ENCODE results near the genes LBR, ENAH and TMEM63A.

DNA sequence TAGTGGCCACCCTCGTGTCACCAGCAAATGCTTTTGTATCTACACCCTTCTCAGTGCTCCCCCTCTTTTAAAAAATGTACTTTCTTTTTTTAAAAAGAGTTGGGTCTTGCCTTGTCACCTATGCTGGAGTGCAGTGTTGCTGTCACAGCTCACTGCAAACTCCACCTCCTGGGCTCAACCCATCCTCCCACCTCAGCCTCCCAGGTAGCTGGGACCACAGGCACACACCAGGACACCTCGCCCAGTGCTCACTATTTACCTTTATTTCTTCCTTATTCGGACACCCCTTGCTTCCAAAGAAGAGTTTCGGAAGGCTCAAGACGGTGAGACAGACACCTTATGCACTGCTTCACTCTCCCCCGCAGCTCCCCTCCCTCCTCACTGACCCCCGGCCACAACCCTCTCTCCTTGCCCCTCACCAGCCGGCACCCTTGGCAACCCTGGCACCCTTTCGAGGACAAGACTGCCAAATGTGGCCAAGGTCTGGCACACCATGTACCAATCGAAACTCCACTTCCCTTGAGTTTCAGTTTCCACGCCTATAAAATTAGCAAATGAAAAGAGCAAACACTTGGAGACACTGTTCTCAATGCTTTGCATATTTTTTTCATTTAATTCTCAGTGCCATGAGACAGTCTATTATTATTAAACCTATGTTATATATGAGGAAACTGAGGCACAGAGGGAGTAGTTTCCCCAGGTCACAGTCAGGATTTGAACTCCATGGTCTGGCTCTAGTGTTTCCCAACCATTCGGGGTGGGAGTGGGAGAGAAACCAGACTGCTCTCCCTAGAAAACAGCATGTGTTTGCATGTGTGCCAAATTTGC lies 22.1 kb downstream of the CAPN2 start:
- RAMPAGE, total RNA, result no peak

DNA sequence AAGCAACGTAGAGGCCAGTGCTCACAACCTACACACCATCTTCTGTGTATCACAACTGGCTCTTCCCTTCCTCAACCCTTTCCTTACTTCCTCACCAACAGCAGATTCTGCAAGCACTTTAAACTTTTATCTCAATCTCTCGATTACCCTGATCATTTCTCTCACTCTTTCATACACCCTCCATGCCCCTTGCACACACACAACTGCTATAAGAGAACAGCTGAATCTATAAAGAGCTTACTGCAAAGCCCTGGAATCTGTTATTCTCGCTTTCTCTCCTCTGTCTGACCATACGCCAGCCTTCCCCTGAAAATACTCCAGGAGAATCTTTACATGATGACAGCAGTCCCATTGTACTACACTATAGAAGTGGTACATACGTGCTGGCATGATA lies 62.4 kb downstream of the TP53BP2 start:
- RAMPAGE, total RNA, result no peak

GRCh38 chr1:224013128-224013676 lies 100.7 kb upstream of the FBXO28 start:
- RAMPAGE, total RNA, result no peak

GRCh38 chr1:224245119-224245720 lies 62.2 kb downstream of the DEGS1 start:
- RAMPAGE, total RNA, result no peak

DNA sequence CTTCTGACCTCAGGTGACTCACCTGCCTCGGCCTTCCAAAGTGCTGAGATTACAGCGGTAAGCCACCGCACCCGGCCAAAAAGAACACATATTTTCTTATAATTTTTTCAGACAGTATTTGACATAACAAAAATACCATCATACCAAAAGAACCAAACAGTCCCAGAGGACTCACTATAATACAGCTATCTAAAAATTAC lies 27.0 kb downstream of the WDR26 start:
- RAMPAGE, total RNA, result no peak

DNA sequence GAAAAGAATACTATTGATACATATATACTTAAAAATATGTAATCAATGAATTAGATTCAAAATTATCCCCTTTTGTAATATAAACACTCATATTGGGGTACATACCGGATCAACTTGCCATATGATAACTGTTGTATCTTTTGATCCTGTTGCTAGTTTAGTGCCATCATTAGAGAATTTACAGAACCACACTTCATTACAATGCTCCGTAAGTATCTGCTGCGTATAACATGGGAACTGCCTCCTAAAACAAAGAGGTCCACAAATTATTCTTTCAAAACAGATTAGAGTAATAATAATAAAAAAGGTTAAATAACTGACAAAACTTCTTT lies 23.3 kb downstream of the WDR26 start:
- RAMPAGE, total RNA, result no peak

DNA sequence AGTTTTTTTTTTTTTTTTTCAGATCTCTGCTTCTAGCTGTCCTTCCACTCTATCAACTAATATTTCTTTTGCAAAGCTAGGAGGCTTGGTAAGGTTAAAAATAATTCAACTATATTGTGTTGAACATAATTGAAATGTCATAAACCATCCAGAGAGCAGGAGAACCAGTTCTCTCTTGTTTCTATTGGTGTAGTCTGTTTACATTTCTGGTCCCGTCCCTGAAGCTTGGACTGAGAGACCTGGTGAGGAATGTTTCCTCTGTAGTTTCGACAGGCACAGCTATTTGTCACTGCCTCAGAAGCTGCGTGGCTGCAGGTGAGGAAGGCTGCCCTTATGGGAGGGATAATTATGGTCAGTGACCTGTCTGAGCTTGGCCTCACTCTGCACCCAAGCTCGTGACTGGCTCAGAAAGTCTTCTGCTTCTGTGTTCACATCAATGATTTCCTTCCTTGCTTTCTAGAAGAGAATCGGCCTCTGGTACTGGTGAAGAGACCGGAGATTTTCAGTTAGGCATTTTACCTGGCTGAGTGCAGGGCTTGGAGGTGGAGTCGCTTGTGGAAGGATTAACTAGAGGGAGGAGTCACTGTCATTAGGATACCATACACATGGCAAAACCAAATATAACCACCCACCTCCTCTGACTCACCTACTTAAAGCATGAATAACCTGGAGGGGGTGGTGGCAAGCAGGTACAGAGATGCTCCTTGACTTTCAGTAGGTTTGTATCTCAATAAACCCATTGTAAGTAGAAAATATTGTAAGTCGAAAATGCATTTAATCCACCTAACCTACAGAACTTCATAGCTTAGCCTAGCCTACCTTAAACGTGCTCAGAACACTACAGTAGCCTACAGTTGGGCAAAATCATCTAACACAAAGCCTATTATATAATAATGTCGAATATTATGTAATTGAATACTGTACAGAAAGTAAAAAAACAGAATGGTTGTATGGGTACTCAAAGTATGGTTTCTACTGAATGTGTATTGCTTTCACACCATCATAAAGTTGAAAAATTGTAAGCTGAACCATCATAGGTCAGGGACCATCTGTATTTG lies 20.0 kb upstream of the WDR26 start:
- RAMPAGE, total RNA, result no peak

DNA sequence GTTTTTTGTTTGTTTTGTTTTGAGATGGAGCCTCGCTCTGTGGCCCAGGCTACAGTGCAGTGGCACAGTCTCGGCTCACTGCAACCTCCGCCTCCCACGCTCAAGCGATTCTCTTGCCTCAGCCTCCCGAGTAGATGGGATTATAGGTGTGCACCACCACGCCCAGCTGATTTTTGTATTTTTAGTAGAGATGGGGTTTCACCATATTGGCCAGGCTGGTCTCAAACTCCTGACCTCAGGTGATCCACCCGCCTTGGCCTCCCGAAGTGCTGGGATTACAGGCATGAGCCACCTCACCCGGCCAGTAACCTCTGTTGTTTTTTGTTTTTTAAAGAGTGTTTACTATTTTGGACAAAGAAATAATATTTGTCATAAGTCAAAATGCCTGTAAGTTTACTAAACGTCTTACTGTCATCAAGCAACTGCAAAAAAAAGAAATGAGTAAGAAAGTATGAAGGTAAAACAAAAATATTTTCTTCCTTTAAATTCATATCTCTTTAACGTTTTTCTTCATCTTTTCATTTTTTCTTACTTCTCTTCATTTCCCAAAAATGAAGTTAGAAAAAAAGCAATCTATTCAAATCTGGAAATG lies 15.9 kb downstream of the LBR start:
- RAMPAGE, total RNA, result no peak

GRCh38 chr1:225427842-225428174 lies at the start of gene LBR:
Gene LBR, minus strand, starts transcription at chr1:225428038.
- RAMPAGE, total RNA, result start-site peak on the minus strand at chr1:225428030-225428054, 143 and 72 reads in 2 replicates

- RAMPAGE, total RNA, result no peak
These were observed 8.2 kb upstream of the LBR start for GRCh38 chr1:225435971-225436463.

GRCh38 chr1:225447423-225448594 lies 20.0 kb upstream of the LBR start:
- RAMPAGE, total RNA, result no peak

- RAMPAGE, total RNA, result no peak
These were observed 3.3 kb downstream of the ENAH start for GRCh38 chr1:225649507-225650068.

- RAMPAGE, total RNA, result no peak
These were observed 937 bp downstream of the ENAH start for GRCh38 chr1:225651887-225652484.

- RAMPAGE, total RNA, result no peak
These were observed at the start of gene ENAH for GRCh38 chr1:225652485-225653219. Gene ENAH, minus strand, starts transcription at chr1:225653123.

DNA sequence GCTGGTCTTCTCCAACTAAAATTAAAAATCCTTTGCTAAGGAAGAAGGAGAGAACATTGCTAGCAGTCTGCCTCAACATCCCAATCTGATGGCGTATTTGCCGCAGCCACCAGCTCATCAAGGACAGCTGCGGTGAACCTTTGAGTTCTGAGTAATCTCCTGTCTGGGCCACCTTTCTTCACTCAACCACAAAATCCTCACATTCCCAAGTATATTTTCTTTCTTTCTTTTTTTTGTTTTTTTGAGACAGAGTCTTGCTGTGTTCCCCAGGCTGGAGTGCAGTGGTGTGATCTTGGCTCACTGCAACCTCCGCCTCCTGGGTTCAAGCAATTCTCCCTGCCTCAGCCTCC lies 9.9 kb downstream of the EPHX1 start:
- RAMPAGE, total RNA, result no peak

DNA sequence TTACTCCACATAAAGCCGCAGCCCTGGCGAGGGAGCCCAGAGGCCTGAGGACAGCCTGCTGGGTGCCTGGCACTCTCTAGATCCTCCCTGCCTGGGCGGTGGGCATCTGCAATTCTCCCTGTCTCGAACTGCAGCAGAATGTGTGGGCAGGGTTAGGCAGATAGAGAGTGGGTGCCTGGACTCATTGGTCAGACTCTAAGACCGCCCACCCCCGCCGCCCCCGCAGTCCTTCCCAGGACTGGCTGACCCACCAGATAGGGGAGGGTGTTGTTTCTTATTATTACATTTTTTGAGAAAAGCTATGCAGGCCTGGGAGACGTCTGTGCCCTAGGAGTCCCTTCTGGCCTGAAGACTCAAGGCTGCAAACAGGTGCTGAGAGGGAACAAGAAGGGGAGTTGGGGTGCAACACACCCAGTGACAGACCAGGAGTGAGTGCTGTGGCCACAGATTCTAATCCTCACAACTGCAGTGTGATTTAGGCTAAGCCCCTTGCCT lies 14.1 kb downstream of the EPHX1 start:
- RAMPAGE, total RNA, result no peak

DNA sequence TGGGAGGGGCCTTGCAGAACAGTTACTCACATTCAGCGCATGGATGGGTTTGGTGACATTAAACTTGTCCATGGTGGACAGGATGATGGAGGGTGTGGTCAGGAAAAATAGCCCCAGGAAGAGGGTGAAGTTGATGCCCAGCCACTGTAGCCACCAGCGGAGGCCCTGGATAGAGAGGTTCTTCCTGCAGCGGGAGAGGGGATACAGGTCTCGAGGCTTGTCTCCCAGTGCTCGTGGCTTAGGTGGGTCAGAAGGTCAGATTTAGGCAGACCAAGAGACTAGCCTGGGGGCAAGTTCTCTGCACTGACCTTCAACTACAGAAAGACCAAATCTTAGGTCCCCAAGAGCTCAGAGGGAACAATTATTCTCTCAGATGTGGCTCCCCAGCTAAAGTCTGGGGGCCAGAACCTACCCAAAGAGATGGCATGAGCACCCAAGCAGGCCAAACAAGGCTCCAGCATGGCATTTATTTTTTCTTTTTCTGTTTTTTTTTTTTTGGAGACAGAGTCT lies 23.0 kb downstream of the TMEM63A start:
- RAMPAGE, total RNA, result no peak

DNA sequence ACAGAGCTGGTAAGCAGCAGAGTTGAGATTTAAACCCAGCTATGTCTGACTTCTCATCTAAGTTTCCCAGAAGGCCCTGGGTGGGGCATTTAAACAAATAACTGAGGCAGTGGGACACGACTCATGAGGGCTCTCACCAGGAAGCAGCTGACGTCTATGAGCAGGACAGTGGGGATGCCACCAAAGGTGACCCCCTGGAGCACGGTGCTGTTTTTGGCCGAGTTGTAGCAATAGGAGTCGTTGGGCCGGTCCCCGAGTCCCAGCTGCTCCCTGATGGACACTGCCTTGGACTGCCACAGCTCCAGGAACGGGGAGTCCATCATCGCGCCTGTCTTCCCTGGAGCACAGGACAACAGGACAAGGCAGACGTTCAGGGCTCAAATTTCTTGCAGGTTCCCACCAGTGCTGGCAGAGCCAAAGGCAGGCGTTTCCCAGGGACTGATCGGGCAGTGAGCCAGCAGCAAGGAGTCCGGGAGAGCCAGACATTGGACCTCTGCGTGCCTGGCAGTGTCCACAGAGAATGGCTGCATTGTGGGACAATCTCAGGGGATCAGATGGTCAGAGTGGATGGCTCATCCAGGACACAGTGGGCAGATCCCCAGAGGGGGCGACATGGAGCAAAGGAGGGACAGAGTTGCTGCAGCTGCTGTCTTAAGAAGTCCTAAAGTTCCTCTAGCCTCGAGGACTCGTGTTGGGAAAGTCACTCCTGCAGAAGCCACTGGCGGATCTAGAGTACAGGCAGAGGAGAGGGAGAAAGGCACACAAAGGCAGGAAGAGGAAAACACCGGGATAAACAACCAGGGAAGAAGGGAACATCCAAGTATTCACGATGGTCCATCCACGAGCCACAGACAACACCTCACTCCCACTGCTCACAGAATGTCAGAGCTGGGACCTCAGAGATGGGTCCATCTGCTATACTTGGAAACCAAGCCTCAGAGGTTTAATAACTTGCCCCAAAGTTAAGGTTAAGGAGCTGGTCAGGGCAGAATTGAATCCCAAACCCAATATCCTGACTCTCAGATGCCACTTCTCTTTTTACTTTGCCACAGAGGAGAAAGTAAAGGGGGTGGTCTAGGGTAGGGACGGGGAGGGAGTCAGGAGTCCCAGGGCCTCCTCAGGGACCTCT lies 4.6 kb downstream of the TMEM63A start:
- RAMPAGE, total RNA, result no peak

- RAMPAGE, total RNA, result no peak
These were observed at the start of gene TMEM63A for GRCh38 chr1:225882206-225882589. Gene TMEM63A, minus strand, starts transcription at chr1:225882380.

DNA sequence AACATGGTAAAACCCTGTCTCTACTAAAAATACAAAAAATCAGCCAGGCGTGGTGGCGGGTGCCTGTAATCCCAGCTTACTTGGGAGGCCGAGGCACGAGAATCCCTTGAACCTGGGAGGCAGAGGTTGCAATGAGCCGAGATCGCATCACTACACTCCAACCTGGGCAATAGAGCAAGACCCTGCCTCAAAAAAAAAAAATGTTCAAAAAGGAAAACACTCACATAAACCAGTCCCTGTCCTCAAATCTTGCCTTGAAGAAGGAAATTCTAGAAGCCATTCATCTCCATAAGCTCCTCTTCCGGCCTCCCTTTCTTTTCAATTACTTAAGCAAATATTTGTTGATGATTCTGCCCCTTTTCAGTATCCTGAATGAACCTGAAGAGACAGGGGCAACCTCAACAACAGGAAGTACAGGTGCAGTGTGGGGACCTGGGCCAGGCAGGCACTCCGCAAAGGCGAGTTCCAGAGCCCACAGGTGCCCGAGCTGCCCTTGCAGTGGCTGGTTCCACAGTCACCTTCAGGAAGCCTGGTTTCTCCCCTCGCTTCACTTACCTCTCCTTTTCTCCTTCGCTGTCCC lies 8.8 kb upstream of the LEFTY1 start:
- RAMPAGE, total RNA, result no peak